ENCODE measurements around a stretch of chr13.

DNA sequence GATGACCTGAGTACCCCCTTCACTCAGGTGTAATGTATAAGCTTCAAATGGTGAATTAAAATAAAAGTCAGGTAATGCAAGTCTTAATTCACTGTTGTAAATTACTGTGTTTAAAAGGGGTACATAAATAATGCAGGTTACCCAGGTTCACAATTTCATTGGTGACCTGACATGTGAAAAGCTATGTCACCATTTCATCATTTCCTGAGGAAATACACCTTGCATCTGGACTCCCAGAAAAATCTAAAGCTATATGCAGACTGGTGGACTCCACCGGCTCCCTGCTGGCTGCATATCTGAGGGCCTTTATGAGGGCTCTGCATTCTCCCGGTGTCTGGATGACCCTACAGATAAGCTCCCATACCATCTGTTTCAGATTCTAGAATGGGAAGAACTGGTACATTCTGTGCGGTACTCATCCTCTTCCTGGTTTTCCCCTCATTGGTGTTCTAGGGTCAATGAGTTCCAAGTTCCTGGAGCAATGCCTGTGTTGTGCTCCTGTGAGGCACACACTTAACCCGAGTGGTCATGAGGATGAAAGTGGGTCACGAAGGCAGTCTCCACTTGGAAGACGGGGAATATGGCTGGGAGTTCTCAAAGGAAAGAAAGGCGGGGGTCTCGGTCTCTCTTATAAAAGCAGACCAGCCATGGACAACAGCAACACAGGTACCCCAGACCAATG lies 60.5 kb downstream of the COL4A1 start:
- RRBS: 95% methylated on average over 1 of the region's 8 CpGs

DNA sequence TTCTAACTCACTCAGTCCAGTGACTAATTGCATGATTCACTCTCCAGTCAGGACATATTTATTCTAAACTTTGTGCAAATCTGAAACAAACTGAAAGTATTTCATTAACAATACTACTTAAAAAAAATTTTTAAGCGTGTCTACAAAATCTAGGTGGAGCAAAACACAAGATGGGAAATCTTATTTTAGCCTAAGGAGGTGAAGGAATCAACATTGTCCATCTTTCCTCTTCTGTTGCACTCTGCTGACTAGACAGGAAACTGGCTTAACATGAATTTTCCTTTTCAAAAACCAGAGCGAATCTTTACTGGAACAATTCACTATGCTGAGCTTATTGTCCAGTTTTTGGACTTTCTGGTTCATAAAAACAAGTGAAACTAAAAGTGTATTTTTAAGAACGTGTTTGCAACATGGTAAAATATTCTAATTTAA lies 47.7 kb downstream of the COL4A1 start:
- RRBS: no CpG with 5 or more reads among the region's 3 CpGs

DNA sequence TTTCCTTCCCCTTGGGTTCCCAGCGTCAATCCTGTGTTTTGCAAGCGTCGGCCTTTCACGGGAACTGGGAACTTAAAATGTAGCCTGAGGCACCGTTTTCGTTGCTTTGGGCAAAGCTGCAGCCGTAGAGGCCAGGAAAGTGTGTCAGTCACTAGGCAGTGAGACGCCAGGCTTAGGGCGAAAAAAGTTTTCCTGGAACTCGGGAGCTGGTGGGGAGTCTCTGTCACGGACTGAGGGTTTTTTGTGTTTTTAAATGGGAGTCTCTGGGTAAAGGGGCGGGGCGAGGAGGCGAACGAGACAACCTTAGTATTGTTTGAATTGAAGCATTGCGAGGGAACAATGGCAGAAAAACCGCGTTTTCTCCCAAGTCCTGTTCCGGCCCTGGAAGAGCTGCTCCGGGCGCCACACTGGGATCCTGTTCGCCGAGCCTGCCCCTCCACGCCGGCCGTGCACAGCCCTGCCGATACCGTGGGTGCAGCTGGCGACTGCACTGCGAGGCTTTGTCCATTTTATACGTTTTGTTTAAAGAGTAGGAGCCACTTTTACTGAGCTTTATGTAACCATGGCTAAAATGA lies 1.3 kb downstream of the COL4A2 start:
- RRBS: 6% methylated on average over 6 of the region's 31 CpGs

DNA sequence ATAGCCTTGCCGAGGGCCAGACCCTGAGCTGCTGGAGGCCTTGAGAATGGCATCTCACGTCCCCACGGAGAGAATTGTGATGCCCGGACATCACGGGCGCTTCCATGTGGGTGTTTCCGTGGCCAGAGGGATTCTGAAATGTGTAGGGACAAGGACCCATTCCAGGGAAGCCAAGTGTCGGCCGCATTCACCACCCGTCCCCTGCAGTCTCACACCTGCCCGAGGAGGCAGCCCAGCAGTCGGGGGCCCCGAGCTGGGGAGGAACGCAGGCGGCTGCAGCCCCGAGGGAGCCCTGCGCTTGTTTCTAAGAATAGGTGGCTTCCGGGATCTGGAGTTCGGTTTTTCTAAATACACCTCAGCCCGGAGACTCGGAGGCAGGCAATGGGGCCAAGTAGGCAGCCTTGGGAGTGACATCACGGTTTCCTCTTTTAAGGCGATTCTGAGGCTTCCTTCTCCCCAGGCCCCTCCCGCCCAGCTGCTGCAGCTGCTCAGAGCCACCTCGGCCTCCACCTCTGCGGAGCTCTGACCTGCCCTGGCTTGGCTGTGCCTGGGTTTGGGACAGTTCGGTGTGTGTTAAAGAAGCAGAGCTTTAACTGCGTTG lies 80.3 kb downstream of the COL4A2 start:
- RRBS: no CpG with 5 or more reads among the region's 28 CpGs

- RRBS: no CpG with 5 or more reads among the region's 15 CpGs
These were observed 101.2 kb downstream of the COL4A2 start for GRCh38 chr13:110408264-110408789.

GRCh38 chr13:110449406-110449954 lies 112.0 kb downstream of the RAB20 start:
- RRBS: 56% methylated on average over 4 of the region's 16 CpGs

DNA sequence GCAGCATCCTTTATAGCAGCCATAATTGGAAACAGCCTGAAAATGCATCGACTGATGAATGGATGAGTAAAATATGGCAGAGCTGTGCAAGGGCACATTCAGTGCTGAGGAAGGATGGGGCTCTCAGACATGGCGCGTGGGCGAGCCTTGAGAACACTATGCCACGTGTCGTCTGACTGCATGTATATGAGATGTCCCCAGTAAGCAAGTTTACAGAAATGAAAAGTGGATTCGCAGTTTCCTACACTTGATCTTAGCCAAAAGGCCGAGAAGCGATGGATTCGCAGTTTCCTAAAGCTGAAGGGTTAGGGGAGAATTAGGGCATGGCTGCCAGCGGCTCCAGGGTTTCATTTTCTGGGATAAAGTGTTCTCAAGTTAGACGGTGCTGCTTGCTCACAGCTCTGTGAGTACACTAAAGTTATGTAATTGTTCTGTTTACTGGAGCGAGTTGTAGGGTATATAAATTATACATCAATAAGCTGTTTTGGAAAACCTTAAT lies 78.0 kb downstream of the RAB20 start:
- RRBS: no CpG with 5 or more reads among the region's 13 CpGs

DNA sequence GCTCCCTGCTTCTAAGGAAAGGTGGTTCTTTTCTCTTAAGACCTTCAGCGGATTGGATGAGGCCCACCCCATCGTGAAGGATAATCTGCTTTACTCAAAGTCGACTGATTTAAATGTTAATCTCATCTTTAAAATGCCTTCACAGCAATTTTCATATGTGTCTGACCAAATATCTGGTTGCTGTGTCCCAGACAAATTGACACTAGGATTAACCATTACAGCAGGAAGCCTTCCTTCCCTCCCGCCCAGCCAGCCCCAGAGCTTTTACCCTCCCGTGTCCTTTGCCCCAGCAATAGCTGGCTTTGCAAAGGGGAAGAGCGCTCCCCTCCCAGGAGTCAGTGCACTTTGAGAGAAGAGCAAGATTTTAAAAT lies 14.9 kb upstream of the NAXD start:
- RRBS: no CpG with 5 or more reads among the region's 6 CpGs

GRCh38 chr13:110714714-110714854 lies 1.1 kb downstream of the ING1 start:
- RRBS: 2% methylated on average over 12 of the region's 15 CpGs

- RRBS: no CpG with 5 or more reads among the region's 25 CpGs
These were observed 5.8 kb downstream of the ING1 start for GRCh38 chr13:110719349-110719593.

DNA sequence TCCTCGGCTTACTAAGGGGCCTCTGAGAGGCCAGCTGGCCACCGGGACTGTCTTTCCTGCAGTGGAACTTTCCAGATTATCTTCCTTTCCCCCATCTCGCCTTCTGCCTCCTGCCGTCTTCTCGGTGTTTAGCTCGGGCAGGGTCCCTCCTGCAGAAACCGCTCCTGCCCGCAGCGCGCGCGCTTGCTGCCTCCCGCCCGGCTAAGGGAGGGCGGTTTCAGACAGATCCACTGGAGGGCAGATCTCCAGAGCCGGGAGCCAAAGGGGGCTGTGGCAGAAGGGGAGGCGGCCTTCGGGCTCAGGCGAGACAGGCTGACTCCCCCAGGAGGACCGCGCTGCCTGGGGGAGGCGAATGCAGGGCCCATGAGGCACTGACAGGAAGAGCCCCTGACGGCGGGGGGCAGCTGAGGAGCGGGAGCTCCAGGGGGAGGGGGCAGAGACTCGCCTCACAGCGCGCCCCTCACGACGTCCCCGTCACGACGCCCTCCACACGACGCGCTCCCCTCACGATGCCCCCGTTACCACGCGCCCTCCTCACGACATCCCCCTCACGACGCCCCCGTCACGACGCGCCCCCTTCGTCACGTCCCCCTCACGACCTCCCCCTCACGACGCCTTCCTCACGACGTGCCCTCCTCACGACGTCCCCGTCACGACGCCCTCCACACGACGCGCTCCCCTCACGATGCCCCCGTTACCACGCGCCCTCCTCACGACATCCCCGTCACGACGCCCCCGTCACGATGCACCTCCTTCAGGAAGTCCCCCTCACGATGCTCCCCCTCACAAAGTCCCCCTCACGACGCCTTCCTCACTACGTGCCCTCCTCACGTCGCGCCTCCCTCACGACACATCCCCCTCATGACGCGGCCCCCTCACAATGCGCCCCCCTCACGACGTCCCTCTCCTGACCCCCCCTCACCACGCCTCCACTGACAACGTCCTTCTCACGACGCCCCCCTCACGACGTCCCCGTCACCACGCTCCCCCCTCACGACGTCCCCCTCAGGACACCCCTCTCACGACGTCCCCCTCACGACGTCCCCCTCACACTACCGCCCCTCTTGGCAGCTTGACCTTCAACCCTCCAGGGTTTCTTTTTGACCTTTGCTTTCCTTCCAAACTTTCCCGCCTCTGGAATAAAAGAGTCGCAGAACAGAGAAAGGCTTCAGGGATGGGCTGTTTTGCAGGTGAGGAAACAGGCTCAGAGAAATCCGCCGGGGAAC lies 99.5 kb downstream of the ING1 start:
- RRBS: 93% methylated on average over 1 of the region's 104 CpGs

GRCh38 chr13:110868763-110869109 lies 46.1 kb downstream of the ANKRD10 start:
- RRBS: no CpG with 5 or more reads among the region's 5 CpGs

GRCh38 chr13:110887267-110888366 lies 27.3 kb downstream of the ANKRD10 start:
- RRBS: no CpG with 5 or more reads among the region's 11 CpGs

DNA sequence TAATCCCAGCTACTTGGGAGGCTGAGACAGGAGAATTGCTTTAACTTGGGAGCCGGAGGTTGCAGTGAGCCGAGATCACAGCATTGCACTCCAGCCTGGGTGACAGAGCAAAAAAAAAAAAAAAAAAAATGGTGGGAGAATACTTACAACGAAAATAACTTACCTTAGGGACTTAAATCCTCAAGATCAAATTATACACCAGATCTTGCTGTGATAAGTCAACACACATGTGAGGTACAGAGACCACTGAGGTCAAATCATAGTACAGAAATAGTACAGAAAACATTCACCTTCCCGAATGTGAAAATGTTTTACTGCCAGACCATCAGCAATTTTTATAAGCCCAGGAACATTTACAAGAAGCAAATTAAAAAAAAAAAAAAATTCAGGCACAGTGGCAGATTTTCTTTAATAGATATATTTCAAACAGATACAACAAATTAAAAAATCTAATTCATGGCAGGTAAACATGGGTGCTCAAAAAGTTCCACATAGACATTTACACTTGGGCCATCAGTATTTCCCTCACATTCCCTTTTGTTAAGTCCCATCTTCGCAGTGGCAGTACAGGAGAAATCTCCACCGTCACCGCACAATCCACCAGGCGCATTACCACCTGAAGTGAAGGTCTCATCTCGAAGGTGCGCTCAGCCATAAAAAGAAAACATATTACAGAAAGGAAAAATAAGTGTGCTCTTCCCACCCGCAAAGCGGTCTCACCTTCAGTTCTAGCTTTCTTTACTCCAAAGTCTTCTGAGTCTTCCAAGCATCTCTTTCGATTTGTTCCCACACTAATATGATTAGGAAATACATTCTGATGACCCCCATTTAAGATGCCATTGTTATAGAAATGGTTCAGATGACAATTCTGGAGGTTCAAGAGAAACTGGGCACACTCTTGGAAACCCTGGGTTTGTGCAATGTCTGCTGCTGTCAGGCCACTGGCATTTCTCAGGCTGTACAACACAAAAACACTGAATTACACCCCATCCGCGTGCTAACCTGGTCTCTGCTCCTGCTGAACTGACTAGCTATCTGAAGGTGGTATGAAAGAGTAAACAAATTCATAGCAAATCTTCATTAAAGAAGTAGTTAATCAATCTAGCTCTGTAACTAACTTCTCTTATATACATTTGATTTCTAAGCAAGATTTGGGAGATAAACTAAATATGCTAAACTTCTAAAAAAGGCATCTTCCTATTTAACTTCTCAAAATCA lies 22.2 kb downstream of the ANKRD10 start:
- RRBS: no CpG with 5 or more reads among the region's 15 CpGs

- RRBS: no CpG with 5 or more reads among the region's 7 CpGs
These were observed 11.7 kb downstream of the ANKRD10 start for GRCh38 chr13:110902885-110903764.

- RRBS: no CpG with 5 or more reads among the region's 10 CpGs
These were observed 1.7 kb downstream of the ANKRD10 start for GRCh38 chr13:110913099-110913725.

DNA sequence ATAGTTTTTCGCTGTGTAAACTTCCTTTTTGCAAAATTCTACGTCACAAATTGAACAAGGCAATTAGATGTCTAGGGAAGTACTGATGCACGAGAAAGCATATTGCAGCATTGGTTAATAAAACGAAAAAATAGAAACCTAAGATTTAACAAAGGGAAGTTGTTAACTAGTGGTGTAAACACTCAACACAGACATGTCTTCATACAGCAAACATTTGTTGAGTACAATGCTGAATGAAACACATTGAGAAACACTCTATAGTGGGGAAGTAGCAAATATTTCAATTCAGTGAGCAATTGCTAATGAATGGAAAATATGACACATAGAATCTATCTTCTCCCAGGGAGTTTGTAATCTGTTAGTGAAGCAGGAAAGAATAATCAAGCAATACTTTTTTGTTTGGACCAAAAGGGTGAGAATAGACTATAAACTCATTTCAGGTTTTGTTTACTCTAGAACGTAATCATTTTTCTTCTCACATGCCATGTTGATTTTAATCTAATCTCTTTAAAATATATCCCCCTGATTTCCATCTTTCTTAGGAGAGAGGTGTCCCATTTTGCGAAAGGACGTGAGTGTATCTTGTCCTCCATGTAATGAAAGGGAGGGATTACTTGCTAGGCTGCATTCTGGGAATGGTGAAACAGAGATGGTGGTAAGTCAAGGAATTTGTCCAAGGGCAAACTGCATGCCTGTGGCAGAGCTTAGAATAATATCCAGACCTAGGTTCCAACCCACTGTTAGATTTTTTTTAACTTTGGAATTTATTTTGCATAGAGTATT lies 1.6 kb upstream of the ANKRD10 start:
- RRBS: no CpG with 5 or more reads among the region's 7 CpGs

DNA sequence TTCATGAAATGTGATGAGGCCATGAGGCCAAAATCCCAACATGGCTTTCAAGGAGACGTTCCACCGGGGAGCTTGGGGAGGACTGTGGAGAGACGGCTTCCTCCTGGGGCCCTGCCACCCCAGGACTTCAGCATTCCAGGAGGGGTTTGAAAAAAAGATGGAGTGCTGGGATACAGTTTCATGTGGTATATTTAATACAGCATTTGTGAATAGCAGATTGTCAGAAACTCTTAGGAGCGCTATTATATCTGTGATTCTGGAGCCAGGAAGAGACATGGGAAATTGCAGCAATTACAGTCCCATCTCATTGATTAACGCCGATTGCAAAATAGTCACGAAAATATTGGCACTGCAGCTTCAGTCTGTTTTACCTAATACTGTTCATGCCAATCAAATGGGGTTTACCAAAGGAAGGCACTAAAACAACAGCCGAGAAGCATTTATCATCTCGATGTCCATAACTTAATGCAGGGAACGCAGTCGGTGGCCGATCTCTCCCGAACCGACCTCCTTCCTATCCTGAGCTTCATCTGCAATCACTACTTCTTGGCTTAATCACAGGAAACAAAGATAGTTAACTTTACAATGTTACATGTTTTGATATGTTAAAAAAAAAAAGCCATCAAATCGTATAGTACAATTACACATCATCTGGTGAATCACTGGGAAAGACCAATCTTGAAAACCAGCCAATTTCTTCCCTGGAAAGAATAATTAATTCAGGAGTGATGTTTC lies 295.8 kb downstream of the TEX29 start:
- RRBS: no CpG with 5 or more reads among the region's 15 CpGs

GRCh38 chr13:112103728-112104301 lies 36.9 kb downstream of the SOX1 start:
- RRBS: 10% methylated on average over 3 of the region's 31 CpGs

- RRBS: no CpG with 5 or more reads among the region's 23 CpGs
These were observed 96.8 kb downstream of the SOX1 start for GRCh38 chr13:112163778-112164019.

All from GM19240 (cell line).